Hematopoietic multipotent progenitor cell (in vitro differentiated cells): ENCODE measurements around a stretch of chr3.

- CAGE, long polyA plus RNA, result no peak
Measured at GRCh38 chr3:16883405-16884002, 1.3 kb upstream of the PLCL2 start.

GRCh38 chr3:16954075-16954301 is 69.2 kb downstream of the PLCL2 start:
- CAGE, long polyA plus RNA, result no peak

DNA sequence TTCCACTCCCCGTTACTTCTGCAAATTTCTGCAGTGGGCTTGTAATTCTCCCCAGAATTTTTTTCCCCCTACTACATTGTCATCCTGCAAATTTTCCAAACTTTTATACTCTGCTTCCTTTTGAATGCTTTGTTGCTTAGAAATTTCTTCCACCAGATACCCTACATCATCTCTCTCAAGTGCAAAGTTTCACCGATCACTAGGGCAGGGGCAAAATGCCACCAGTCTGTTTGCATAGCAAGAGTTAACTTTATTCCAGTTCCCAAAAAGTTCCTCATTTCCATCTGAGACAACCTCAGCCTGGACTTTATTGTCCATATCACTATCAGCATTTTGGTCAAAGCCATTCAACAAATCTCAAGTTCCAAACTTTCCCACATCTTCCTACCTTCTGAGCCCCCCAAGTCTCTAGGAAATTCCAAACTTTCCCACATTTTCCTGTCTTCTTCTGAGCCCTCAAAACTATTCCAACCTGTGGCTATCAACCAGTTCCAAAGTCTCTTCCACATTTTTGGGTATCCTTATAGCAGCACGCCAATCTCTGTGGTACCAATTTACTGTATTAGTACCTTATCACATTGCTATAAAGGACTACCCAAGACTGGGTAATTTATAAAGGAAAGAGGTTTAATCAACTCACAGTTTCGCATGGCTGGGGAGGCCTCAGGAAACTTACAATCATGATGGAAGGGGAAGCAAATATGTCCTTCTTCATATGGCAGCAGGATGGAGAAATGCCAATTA is 307.5 kb downstream of the TBC1D5 start:
- CAGE, long polyA plus RNA, result no peak

DNA sequence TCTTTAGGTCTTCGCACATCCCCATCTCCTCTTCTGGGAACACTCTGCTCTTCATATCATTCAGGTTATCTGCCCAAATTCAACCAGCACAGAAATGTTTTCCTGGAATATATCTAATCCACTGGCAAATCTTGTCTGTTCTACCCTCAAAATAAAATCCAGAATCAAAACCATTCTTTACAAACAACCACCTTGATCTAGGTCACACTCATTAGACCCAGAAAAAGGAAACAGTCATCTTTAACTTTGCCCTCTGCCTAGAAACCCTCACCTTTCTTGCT is 225.6 kb downstream of the TBC1D5 start:
- CAGE, long polyA plus RNA, result no peak

DNA sequence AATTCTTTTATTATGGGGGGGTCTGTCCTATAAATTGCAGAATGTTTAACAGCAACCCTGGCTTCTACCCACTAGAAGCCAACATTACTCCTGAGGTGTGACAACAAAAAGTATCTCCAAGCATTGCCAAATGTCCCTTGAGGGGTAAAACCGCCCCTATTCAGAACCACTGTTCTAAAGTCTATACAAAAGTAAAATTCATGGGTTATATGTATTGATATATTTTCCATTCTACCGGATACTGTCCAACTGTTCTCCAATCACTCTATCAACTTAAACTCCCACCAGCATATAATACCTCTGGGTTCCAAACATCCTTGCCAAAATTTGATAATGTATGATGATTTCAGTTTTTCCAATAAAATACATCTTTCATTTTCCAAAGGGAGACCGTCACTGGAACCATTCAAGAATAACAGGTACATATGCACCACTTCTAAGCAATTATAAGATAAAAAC is 33.9 kb downstream of the TBC1D5 start:
- CAGE, long polyA plus RNA, result no peak

GRCh38 chr3:17724701-17725426 is 17.6 kb downstream of the TBC1D5 start:
- CAGE, long polyA plus RNA, result no peak

GRCh38 chr3:17860736-17861456 is 118.5 kb upstream of the TBC1D5 start:
- CAGE, long polyA plus RNA, result no peak

DNA sequence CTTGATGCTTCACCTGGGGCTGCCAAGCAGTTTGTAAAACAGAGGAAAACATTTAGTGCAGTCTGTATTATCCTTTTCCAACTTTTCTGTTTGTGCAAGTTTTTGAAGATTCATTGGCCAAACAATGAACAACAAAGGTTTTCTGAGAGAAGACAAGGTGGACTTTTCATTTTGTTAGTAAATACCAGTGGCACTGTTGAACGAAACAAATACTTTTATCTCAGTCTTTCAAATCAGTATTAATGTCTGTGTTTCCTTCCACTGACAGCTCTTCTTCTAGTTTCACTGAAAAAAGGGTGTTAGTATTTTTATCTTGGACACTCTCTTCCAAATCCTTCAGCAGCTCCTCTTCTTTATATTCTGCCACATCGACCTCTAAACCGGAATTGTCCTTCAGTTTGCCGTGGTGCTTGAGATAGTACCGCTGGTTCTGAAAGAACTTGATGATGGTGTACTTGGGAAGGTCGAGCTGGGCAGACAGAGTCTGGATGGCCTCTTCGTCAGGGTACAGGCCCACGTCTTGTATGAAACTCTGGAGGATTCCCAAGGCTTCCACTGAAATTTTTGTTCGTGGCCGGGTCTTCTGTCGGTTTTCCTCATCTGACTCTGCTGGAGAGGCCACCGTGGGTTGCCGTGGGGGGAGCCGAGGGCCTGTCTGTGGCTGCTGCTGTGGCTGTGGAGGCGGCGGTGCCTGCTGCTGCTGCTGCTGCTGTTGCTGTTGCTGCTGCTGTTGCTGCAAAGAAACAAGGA is 76.0 kb downstream of the SATB1 start:
- CAGE, long polyA plus RNA, result no peak

DNA sequence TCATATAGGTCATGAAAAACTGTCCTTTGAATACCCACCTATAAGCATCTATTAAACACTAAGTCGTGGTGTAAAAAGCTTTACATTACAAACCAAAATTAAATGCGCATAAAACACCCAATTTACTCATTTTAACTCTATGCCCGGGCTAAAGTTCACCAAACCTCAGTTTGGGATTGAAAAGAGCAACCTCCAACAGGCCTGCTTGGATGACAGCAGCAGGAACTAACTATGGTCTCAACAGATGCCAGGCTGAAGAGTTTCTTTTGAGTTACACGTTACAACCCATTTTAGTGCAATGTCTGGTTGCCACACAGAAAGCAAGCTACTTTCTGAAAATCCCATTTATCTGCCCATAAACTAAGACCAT is 2.2 kb downstream of the SATB1 start:
- CAGE, long polyA plus RNA, result no peak

GRCh38 chr3:18440499-18440900 is 15.4 kb upstream of the SATB1 start:
- CAGE, long polyA plus RNA, result no peak

GRCh38 chr3:18679296-18679821 is 254.2 kb upstream of the SATB1 start:
- CAGE, long polyA plus RNA, result no peak

GRCh38 chr3:18743796-18744104 is 318.6 kb upstream of the SATB1 start:
- CAGE, long polyA plus RNA, result no peak

DNA sequence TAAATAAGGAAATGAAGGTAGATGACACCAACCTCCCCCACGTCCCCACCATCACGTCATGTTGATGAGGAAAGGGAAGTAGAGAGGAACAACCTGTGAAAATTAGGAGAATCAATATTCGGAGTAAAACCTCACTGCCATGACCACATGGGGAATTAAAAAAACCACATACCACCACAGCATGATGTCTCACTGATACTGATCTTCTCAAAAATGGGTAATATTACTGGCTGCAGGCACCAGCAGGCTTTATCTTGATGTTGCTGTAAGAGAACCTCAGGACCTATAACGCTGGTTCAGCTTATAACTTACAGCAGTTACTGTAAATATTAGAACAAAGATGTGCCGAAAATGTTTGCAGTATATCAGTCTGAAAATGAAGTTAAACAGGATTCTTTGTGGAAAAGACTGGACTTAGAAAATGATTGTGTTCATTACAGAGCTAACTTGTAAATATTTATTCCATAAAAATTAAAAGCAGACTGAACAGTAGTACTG is 64.1 kb downstream of the KAT2B start:
- CAGE, long polyA plus RNA, result no peak

GRCh38 chr3:20141684-20142525 is 44.1 kb downstream of the SGO1 start:
- CAGE, long polyA plus RNA, result no peak

DNA sequence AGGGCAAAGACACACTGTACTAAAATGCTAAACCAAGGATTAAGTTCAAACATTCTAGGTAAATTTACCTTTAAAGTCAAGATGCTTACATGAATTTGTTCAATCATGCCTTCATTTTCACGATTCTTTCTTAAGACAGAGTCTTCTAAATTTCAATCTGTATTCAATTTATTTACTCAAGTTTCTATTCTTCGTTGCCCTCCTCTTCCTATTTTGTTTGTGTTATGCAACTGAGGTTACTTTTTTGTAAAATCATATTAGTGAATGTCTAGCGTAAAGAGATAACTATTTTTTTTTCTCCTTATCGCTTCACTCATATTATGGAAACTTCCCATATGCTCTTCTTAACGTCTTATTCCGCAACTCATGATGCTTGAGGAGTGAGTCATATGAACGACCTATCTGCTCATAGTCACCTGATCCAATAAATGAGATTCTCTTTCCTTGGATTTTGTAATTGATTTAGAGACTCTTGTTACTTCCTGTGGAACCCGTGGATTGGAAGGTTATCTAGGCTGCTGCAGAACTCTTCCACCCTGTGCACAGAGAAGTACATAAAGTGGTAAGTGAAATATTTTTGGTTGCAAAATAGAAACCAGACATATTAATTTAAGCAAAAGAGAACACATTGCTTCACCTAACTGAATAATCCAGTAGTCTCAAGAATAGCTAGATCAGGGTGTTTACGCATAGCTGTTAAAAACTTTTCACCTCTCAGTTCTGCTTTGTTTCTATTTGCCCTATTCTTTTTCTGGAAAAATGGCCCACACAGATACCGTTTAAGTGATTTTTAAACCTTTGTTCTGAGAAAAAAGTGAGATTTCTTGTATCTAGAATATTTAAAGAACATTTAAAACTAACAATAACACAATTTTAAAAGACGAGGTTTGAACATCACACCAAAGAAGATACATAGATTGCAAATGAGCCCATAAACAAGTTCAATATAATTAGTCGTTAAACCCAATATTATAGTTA is 719.3 kb upstream of the SGO1 start:
- CAGE, long polyA plus RNA, result no peak

DNA sequence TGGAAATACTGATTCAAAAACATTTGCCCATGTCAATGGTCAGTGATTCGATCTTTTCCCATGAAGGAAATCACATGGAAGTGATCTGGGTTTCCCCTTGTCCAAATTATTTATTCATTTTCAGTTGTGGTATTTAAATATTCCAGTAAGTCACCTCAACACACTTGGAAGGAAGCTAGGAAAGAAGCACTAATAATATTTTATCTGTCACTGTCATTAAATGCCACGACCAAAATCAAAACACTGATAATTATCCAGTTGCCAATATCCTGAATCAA is 78.5 kb downstream of the ZNF385D start:
- CAGE, long polyA plus RNA, result no peak

GRCh38 chr3:23235165-23235719 is 32.1 kb downstream of the UBE2E2 start:
- CAGE, long polyA plus RNA, result start-site peak on the plus strand at chr3:23235460-23235507, 5 reads

DNA sequence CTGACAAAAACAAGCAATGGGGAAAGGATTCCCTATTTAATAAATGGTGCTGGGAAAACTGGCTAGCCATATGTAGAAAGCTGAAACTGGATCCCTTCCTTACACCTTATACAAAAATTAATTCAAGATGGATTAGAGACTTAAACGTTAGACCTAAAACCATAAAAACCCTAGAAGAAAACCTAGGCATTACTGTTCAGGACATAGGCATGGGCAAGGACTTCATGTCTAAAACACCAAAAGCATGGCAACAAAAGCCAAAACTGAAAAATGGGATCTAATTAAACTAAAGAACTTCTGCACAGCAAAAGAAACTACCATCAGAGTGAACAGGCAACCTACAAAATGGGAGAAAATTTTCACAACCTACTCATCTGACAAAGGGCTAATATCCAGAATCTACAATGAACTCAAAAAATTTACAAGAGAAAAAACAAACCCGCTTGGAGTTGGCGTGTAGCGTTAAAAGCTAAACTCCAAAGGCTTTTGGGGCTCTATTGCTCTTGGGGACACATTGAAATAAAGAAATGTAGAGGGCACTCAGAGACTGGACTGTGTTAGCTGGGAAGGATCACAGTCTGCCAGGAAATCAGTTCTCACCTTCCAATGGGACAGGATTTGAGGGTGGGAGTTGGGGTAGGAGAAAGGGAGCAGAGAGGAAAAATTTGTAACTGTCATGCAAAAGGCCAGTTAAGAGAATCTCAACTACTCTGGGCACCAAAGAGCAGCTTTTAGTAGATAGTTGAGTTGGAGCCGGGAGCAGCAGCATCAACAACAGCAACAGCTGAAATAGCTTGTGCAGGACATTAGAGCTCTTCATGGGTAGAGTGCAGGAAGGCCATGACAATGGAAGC is 66.0 kb downstream of the UBE2E2 start:
- CAGE, long polyA plus RNA, result no peak

- CAGE, long polyA plus RNA, result no peak
Measured at GRCh38 chr3:23364770-23365241, 161.7 kb downstream of the UBE2E2 start.

GRCh38 chr3:23379429-23380095 is 176.4 kb downstream of the UBE2E2 start:
- CAGE, long polyA plus RNA, result no peak